ENCODE data around the genes ZNF593OS, GPATCH3, TMEM222 and WASF2.

DNA sequence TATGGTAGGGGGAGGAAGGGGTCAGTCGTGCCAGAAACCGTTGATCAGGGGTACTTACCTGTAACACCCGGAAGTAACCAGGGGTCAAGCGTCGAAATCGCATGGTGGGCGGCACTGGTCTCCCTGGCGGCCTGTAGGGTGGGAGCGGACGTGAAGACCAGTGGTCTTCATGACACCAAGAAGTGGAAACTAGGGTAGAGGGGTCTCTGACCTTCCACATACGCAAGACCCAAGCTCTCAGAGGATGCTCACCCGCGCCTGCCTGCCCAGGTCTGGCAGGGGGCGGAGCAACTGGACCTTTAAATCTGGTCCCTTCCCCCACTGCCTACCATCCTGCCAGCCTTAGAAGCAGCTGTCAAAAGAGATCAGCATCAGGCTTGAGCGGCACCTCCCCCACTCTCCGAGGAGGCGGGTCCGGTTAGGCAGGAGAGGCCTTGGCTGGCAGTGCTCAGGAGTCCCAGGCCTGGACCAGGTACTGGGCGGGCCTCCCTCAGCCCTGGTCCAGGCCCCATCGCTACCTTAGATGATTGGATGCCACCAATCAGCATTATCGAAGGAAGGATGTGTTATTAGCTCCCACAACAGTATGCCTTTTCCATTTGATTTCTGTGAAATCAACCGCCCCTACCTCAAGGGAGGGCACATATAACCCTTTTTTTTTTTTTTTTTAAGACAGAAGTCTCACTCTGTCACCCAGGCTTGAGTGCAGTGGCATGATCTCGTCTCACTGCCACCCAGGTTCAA is at the start of gene ZNF593OS:
TSS of gene ZNF593OS (minus strand) at position 274 of the 744 bp plus-strand sequence.
- CAGE, long polyA plus RNA = no peak
- RRBS = no CpG with 5 or more reads among the region's 23 CpGs

GRCh38 chr1:26277078-26278179 is 2.5 kb upstream of the SH3BGRL3 start:
- CAGE, long polyA plus RNA = no peak
- RRBS = no CpG with 5 or more reads among the region's 6 CpGs

DNA sequence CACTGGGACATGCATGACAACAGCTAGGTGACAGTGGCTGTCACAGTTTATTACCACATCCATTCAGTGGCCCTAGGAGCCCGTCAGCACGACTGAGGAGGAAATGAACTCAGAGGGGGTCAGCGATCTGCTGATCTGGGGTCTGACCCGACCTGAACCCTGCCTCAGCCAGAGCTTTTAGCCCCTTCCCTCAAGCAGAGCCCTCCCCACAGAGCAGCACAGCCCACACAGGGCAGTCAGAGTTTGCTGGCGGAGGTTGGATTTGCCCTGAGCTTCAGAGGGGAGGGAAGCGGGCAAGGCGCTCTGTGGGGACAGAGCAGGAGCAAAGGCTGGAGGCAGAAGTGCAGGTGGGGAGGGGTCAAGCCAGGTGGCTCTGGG is 10.3 kb downstream of the SH3BGRL3 start:
- CAGE, long polyA plus RNA = no peak
- RRBS = no CpG with 5 or more reads among the region's 7 CpGs

GRCh38 chr1:26308227-26308675 is 1.8 kb upstream of the UBXN11 start:
- CAGE, long polyA plus RNA = no peak
- RRBS = no CpG with 5 or more reads among the region's 5 CpGs

GRCh38 chr1:26677258-26677987 is 18.4 kb upstream of the ARID1A start:
- CAGE, long polyA plus RNA = no peak
- RRBS = no CpG with 5 or more reads among the region's 9 CpGs

GRCh38 chr1:26694276-26694592 is 1.6 kb upstream of the ARID1A start:
- CAGE, long polyA plus RNA = no peak
- RRBS = no CpG with 5 or more reads among the region's 2 CpGs

- CAGE, long polyA plus RNA = no peak
- RRBS = under 1% methylated on average over 23 of the region's 58 CpGs
Measured at GRCh38 chr1:26695346-26695842, 421 bp upstream of the ARID1A start.

DNA sequence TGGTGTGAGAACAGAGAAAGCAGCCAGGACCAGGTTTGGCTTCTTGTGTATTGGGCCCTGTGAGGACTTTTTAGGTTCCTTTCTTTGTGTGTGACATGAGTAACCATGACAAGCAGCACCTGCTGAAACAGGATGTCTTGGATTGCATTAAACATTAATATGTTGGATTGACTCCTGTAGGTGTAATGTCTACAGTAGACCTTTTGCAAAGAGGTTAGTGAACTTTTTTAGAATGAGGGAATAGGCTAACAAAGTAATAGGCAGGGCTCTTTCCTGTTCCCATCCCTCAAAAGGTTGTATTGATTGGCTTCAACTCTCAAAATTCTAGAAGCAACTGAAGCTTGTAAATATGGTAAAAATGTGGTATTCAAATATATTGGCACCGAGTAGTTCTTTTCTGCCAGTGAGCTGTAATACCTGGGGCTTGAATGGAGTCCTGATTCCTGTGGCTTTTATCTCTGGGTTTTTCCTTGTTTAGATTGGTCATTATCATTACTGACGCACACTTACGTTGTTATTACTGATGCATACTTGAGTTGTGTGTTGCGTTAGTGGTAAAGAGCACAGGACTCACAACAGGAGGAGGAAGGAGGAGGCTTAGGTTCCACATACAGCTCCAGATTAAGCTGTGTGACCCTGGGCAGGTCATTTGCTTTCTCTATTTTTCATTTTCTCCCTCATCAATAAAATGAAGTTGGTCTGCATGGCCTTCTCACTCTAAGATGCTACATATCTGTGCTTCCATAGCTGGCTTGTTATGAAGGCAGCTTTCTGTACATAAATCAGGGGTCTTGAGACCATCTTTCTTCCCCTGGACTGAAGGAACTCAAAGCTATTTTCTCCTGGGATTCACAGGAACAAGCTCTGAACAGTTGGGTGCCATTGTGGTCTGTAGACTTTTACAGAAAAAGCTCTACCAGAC is 5.4 kb downstream of the ARID1A start:
- CAGE, long polyA plus RNA = no peak
- RRBS = no CpG with 5 or more reads among the region's 4 CpGs

DNA sequence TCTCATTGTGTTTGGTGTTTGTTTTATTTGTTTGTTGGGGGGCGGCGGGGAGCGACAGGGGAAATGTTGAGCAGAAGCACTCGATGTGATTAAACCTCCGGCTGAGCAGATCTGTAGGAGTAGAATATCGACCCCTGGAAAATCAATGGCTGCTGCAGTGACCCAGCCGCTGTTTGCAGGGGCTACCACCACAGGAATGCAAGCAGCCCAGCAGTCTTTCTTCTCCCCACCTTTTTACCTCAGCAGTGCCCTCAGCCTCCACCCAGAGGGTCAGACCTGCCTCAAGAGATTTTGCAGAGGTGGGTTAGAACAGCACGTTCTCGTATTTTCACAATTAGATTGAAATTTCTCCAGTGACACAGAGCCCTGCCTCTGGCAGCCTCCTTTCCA is 38.4 kb upstream of the PIGV start:
- CAGE, long polyA plus RNA = no peak
- RRBS = no CpG with 5 or more reads among the region's 9 CpGs

DNA sequence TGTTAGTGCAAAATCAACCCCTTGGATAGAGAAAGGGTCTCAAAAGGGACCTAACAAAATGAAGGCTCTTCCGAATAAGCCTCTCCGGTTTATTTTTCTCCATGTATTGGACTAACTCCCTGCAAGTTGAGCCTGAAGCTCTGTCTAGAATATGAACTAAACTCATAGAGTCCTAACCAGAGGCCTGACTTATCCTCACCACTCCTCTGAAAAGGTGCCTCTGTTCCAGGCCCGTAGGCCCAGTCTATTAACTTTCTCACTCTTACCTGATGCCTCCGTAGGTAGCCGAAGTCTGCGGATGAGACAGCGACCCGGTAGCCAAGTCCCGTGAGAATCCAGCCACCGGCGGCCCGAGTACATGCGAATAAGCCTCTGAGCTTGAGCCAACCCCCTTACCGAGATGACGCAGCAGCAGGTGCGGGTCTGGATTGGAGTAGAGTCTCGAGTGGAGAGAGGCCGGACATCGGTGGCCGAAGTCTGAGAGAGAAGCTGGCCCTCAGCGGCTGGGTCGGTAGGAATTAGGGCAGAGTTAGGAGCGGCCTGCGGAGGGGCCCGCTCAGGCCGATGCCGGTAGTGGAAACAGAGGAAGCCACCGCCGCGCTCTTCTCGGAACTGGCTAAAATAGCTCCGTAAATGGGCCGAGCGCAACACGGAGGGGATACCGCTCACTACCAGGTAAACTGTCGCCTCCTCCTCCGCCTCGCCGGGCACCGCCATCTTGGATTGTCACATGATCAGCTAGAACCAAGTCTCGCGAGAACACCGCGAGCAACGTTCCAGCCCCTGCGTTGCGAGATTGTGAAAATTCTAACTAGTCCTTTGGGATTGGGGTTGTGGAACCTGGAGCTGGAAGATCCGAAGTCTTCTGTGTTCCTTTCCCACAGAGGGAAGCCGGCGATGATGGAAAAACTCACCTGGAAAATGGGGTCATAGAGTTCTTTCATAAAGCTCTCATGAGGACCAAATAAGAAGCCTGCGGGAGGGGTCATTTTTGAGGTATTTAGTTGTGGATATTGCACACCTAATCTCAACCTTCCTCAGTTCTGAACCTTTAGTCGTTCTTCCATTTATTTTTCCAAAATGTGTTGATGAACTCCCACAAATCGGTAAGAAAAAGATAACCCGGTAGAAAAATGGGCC is at the start of gene GPATCH3:
TSS of gene GPATCH3 (minus strand) at position 742 of the 1,140 bp plus-strand sequence.
- CAGE, long polyA plus RNA = no peak
- RRBS = no CpG with 5 or more reads among the region's 55 CpGs

DNA sequence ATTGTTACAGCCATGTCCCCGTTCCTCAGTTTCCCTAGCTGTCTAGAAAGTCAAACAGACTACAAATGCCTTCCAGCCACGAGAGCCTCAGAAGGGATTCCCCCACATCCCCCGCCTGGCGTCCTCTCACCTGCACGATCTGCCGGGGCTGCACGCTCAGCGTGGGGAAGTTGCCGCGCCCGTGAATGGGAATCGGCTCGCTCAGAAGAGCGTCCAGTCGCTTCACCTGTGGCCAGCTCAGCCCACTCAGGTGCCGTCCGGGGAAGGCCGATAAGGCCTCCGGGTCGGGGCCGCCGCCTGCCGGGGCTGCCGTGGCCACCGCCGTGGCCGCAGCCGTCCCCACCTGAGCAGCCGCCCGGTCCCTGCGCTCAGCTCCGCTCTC is 382 bp downstream of the TENT5B start:
- CAGE, long polyA plus RNA = no peak
- RRBS = 2% methylated on average over 10 of the region's 32 CpGs

- CAGE, long polyA plus RNA = no peak
- RRBS = no CpG with 5 or more reads among the region's 3 CpGs
Measured at GRCh38 chr1:27074152-27074674, 61.6 kb upstream of the TENT5B start.

DNA sequence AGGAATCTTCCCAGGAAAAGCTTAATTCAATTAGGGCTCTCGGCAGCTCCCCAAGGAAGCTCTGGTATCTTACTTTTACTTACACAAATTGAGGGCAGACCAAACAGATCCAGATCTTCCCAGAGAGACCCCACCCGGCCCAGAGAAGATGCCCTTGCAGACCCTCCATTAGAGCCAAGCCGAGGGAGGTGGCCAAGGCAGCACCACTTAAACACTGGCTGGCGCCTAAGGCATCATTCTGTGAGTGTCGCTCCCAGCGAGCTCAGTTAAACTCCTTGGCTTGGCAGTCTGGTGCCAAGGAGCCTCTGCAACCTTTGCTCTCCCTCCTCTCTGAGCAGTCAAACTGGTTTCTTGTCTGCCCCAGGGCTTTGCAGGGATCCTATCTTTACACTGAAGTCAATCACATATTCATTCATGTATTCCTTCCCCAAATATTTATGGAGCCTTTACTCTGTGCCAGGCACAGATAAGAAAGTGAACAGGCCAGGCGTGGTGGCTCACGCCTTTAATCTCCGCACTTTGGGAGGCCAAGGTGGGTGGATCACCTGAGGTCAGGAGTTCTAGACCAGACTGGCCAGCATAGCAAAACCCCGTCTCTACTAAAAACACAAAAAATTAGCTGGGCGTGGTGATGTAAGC is 10.6 kb downstream of the SLC9A1 start:
- CAGE, long polyA plus RNA = no peak
- RRBS = no CpG with 5 or more reads among the region's 11 CpGs

DNA sequence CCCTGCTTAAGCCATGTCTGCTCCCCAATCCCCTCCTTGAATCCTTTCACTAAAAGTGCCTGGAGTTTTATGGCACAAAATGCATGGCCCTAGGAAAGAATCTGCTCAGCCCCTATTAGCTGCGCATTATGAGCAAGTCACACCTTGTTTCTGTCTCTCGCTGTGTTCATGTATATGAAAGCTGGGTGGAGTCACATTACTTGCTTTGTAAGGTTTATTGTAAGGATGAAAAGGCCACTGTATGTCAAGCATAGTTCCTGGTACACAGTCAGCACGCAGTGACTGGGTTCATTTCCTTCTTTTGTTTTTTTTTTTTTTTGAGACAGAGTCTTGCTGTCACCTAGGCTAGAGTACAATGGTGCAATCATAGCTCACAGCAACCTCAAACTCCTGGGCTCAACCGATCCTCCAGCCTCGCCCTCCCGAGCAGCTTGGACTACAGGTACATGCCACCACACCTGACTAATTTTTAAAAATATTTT is 6.7 kb upstream of the SLC9A1 start:
- CAGE, long polyA plus RNA = no peak
- RRBS = no CpG with 5 or more reads among the region's 6 CpGs

- CAGE, long polyA plus RNA = no peak
- RRBS = 1% methylated on average over 16 of the region's 72 CpGs
Measured at GRCh38 chr1:27321751-27322804, at the start of gene TMEM222. Gene TMEM222 (plus strand): TSS chr1:27322163.

GRCh38 chr1:27478124-27478593 is 11.8 kb downstream of the WASF2 start:
- CAGE, long polyA plus RNA = no peak
- RRBS = no CpG with 5 or more reads among the region's 4 CpGs

- CAGE, long polyA plus RNA = no peak
- RRBS = 1% methylated on average over 20 of the region's 70 CpGs
Measured at GRCh38 chr1:27489397-27490449, at the start of gene WASF2. Gene WASF2 (minus strand): TSS chr1:27490167.

GRCh38 chr1:27527707-27528805 is 38.1 kb upstream of the WASF2 start:
- CAGE, long polyA plus RNA = no peak
- RRBS = 3% methylated on average over 24 of the region's 83 CpGs

- CAGE, long polyA plus RNA = no peak
- RRBS = no CpG with 5 or more reads among the region's 5 CpGs
Measured at GRCh38 chr1:27554168-27554701, 49.7 kb downstream of the AHDC1 start.

GRCh38 chr1:27556954-27558464 is 46.4 kb downstream of the AHDC1 start:
- CAGE, long polyA plus RNA = no peak
- RRBS = no CpG with 5 or more reads among the region's 28 CpGs